T-cell (primary cell): ENCODE measurements around the gene DUSP14.

- PRO-cap, 7 experiments, result no peak in any of the 7 experiments
These were observed 6.7 kb downstream of the MYO19 start for GRCh38 chr17:36527954-36528387.

DNA sequence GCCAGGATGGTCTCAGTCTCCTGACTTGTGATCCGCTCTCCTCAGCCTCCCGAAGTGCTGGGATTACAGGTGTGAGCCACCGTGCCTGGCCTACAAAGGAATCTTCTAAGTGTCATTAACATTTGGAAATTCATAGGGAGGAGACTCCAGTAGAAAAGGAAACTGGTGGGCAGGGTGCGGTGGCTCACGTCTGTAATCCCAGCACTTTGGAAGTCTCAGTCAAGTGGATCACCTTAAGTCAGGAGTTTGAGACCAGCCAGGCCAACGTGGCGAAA is 22.8 kb upstream of the DHRS11 start:
- PRO-cap, 7 experiments, result no peak in any of the 7 experiments

- PRO-cap, 7 experiments, result no peak in any of the 7 experiments
These were observed 1.1 kb downstream of the DHRS11 start for GRCh38 chr17:36592357-36593526.

GRCh38 chr17:36595481-36596041 is 3.9 kb downstream of the DHRS11 start:
- PRO-cap, 7 experiments, result no peak in any of the 7 experiments

DNA sequence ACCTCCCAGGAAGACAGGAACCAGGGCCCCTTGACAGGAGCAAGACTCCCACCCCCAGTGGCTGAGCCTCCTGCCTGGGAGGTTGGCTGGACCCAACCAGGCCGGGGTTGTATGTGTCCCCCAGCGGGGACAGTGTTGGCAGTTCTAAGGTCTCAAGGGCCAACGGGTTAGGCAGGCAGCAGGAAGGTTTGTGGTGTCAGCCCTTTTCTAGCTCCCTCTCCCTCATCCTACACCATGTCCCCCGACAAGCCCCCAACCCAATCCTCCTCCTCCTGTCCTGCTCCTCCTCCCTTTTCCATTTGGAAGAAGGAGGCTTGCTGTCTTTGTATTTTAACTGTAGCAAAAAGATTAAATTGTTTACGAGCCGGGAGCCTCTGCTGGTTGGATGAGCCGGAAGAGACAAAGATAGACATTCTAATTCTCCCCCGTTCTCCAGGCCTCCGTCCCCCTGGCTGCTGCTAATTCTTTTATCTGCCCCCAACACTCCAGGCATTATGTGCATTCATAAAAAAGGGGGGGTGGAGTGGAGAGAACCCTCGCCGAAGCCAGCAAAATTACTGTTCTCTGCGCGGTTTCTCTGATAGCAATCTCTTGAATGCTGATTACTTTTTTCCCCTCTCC is 126.4 kb downstream of the MRM1 start:
- PRO-cap, 7 experiments, result no peak in any of the 7 experiments

DNA sequence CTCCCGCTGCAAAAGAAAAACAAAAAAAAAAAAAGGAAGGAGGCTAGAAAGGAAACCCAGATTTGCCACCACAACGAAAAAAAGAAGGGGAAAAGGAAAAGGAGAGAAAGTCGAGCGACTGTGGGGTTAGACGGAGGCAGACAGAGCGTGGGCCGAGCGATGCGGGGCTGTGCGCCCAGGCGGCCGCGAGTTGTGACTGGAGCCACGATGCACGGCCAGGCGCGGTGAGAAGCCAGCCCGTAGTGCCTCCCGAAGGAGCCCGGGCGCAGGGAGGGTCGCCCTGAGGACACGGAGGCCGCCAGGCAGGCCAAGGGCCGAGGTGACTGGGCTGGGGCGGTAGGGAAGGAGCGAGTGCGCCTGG is 273 bp upstream of the LHX1 start:
- PRO-cap, 7 experiments, result no peak in any of the 7 experiments

DNA sequence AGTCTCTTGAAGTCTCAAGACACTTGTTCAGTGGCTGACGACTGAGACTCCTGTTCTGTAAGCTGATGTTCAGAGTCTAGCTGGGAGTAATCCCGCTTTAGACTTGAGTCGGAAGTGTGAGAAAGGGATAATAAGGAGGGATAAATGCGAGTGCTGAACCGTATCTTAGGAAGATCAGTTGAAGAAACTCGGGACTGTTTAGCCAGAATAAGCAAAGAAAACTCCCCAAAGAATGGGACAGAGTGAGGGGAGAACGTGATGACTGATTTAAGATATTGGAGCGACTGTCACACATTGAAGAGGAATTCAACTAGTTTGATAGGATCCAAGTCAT is 873 bp downstream of the AATF start:
- PRO-cap, 7 experiments, result no peak in any of the 7 experiments

GRCh38 chr17:37089915-37090543 is 141.3 kb downstream of the AATF start:
- PRO-cap, 7 experiments, result peak in 6 of 7 experiments; most common plus-strand start chr17:37090376 (in 4); most common minus-strand start chr17:37090031 (in 1)

DNA sequence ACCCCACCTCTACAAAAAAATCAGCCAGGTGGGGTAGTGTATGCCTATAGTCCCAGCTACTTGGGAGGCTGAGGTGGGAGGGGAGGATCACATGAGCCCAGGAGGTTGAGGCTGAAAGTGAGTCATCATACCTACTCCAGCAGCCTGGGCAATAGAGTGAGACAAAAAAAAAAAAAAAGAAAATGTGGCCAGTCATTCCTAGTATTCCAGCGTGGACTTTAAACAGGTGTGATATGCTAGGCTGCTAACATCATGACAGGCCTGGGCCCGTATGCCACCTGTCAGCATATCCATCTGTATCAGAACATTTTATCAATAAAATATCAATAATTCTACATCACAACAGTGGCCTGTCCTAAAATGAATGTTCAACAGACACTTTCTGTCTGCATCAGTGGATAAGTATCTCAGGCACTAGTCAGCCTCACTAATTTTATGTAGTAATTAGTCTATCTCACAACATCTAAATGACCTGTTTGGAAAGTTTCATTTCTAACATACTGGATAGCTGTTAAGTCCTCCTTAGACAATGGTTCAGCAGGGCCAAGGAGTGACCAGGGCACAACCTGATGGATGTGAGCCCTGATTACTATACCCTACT is 143.5 kb downstream of the AATF start:
- PRO-cap, 7 experiments, result no peak in any of the 7 experiments

DNA sequence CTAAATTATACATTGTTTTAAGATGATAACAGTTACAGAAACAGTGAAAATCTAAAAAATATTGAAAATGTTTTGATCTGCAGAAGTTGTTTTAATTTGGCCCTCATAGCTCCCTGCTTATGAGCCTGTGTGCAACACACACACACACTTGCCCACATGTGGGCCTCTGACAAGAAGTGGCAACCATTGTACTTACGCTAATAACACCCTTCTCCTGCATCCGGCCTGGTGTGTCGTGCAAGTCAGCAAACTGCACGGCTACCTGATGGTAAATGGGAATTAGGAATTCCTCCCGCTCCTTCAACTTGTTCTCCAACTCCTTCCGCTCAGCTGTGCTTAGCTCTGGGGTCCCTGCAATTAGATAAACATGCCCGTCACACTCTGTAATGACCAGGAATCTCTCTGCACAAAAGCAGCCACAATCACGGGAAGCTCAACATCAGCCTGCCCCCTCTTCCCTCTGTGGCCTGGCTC is 148.9 kb downstream of the AATF start:
- PRO-cap, 7 experiments, result no peak in any of the 7 experiments

DNA sequence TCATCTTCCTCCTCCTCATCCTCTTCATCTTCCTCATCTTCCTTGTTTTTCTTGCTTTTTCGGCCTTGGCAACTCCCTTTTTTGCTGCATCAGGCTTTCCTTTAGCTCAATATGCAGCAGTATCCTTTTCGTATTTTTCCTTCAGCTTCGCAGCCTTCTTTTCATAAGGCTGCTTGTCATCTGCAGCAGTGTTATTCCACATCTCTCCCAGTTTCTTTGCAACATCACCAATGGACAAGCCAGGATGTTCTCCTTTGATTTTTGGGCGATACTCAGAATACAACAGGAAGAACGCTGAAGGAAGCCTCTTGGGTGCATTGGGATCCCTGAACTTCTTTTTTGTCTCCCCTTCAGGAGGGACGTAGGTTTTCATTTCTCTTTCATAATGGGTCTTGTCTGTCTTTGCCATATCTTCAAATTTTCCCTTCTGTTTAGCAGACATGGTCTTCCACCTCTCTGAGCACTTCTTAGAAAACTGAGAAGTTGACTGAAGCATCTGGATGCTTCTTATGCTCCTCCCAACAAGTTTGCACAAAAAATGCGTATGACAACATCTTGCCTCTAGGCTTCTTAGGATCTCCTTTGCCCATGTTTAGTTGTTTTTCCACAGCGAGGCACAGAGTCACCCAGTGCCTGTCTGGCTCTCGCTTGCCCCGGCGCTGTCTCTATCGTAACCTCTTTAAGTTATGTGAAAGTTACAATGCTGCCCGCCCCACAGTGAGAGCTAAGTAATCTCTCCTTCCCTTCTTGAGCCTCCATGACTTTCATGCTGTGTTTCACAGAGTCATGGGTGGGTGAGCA is 195.1 kb downstream of the AATF start:
- PRO-cap, 7 experiments, result no peak in any of the 7 experiments

DNA sequence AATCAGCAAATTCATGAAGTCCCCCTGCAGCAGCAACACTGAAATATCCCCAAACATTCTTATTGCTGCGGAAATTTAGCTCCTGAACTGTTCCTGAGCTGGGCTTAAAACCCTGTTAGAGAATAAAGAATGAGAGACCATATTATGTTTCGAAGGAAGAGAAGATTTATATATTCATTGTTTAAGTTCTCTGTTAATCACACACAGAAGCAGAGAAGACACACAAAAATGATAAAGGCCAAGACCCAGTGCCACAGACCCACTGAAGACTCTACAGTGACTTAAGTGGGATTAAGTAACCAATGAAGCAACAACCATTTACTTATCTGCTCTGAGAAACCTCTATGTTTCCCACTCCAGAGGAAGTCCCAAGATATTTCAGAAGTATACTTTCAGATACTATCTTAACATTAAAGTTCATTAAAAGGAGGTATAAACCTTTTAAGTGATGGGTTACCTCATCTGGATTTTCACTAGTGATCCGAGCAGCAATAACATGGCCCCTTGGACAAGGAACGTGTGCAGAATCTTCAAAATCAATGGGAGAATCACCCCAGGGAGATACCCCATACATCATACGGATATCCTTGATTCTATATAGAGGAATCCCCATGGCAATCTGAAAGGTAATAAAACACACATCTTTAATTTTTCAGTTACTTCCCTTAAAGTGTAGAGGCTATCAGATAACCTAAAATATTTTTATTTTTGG is 117.9 kb upstream of the C17orf78 start:
- PRO-cap, 7 experiments, result no peak in any of the 7 experiments

GRCh38 chr17:37449939-37450838 is 39.5 kb upstream of the DUSP14 start:
- PRO-cap, 7 experiments, result no peak in any of the 7 experiments

DNA sequence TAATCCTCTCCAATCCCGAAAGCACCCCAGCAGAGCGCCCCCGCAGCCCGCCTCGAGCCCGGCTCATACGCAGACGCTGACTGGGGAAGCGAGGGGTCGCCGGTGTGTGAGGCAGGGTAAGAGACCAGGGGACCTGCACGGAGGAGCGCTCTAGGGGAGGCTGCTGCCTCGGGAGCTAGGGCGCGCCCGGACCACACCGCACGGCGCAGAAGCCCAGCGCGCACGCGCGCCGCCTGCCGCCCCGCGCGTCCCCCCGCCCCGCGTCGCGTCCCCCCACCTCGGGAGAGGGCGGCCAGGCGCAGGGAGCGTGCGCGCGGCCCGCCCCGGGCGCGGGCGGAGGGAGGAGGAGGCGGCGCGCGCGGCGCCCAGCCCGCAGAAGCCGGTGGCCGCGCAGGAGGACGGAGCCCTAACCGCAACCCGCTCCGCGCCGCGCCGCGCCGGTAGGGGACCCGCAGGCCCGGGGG is at the start of gene DUSP14:
DUSP14 (plus strand) TSS at position 373 of the 464 bp plus-strand sequence.
- PRO-cap, 7 experiments, result peak in 7 of 7 experiments; most common plus-strand start position 375 of the sequence (in 6); most common minus-strand start position 165 of the sequence (in 2)

- PRO-cap, 7 experiments, result no peak in any of the 7 experiments
These were observed 1.4 kb downstream of the DUSP14 start for GRCh38 chr17:37490824-37491674.

- PRO-cap, 7 experiments, result no peak in any of the 7 experiments
These were observed 32.8 kb upstream of the DDX52 start for GRCh38 chr17:37676043-37676520.

- PRO-cap, 7 experiments, result no peak in any of the 7 experiments
These were observed 3.0 kb downstream of the HNF1B start for GRCh38 chr17:37741472-37742593.

DNA sequence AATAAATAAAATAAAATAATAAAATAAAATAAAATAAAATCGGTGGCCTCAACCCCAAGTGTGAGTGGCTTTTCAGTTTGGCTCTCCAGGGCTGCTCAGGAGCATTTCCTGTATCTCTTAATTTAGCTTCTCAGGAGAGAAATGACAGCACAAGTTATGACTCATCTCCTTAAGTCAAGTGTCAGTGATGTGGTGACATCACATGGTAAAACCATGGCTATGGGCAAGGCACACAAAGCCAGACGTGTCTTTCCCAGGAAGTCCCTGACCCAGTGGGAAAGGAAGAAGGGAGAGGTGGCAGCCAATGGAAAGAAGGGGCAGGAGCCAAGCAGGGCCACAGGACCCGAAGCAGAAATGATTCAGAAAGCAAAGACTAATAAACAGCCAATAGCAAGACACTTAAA is 75.1 kb upstream of the TBC1D3K start:
- PRO-cap, 7 experiments, result no peak in any of the 7 experiments

DNA sequence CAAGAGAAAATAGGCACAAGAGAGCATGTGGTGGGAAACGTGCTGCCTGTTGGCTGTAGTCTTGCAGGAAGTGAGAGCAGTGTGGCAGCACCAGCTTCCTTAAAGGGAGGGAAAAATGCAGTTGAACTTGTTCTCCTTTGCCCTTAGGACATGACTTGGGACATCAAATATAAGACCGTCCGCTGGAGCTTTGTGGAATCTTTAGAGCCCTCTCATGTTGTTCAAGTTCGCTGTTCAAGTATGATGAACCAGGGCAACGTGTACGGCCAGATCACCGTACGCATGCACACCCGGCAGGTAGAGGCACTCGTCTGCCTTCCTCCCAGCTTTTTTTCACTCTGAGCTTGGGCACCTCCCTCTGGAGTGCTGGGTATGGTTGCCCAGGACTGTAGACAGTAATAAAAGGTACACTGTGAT is 23.3 kb downstream of the GPR179 start:
- PRO-cap, 7 experiments, result no peak in any of the 7 experiments

- PRO-cap, 7 experiments, result no peak in any of the 7 experiments
These were observed 21.1 kb downstream of the GPR179 start for GRCh38 chr17:38322324-38323373.